ENCODE measurements around the gene RANBP3L.

- RRBS, result no CpG with 5 or more reads among the region's 12 CpGs
These were observed 16.8 kb downstream of the GOLPH3 start for GRCh38 chr5:32157103-32157998.

- RRBS, result 1% methylated on average over 9 of the region's 37 CpGs
These were observed 826 bp downstream of the GOLPH3 start for GRCh38 chr5:32173206-32173779.

- RRBS, result no CpG with 5 or more reads among the region's 8 CpGs
These were observed 32.8 kb upstream of the GOLPH3 start for GRCh38 chr5:32206885-32207376.

DNA sequence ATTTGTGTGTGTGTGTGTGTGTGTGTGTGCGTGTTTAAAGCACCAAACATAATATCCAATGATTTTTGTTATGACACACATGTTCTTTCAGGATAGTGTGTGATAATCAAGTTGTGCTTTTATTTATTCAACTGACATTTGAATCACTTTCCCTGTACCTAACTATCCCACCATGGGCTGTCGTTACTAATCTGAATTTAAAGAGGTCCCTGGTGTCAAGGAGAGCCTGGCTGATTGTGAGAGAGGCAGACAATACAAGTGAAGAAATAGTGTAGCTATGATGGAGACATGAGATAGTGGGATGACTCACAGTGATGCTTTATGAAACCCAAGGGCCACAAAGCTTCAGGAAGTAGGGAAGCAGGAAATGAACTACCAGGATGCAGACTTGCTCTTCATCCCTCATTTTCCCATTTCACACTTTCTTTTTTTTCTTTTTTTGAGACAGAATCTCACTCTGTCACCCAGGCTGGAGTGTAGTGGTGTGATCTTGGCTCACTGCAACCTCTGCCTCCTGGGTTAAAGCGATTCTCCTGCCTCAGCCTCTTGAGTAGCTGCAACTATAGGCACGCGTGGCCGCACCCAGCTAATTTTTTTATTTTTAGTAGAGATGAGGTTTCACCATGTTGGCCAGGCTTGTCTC, 47.9 kb upstream of the SUB1 start:
- RRBS, result no CpG with 5 or more reads among the region's 6 CpGs

DNA sequence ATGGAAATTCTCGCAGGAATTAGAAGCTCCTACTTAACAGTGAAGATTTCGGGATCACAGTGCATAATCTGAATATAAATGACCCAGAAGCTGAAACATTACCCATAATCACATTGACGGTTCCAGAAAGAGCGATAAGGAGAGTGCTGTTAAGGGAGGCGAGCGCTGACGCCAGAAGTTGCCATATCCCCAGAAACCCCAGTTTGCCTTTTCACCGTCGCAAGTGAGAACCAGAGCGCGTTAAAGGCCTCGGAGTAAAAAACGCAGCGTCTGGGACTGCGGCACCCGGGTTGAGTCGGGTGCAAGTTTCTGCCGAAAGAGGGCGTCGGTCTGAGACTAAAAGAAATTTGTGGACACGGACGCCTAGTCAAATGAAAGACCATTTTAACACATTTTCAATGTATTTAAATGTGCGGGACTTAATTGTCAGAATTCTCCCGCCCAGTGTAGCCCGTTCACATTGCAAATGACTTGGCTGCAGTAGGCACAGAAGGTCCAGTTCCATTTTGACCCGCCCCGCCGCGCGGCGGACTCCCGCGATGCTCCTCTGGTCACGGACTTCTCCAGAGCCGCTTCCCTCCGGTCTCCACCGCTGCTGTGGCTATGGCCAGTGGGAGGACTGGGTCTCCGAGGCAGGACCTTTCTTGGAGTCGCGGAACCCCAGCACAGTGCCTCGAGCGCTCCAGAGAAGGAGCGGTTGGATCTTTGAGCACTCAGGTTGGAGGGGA, 1.4 kb upstream of the NPR3 start:
- RRBS, result no CpG with 5 or more reads among the region's 43 CpGs

- RRBS, result no CpG with 5 or more reads among the region's 29 CpGs
These were observed 1.7 kb downstream of the NPR3 start for GRCh38 chr5:32712727-32713288.

GRCh38 chr5:33230459-33231199, 210.1 kb upstream of the TARS1 start:
- RRBS, result no CpG with 5 or more reads among the region's 15 CpGs

GRCh38 chr5:33441505-33441951, 763 bp downstream of the TARS1 start:
- RRBS, result no CpG with 5 or more reads among the region's 10 CpGs

GRCh38 chr5:34167301-34167985, 124.4 kb upstream of the C1QTNF3 start:
- RRBS, result no CpG with 5 or more reads among the region's 5 CpGs

DNA sequence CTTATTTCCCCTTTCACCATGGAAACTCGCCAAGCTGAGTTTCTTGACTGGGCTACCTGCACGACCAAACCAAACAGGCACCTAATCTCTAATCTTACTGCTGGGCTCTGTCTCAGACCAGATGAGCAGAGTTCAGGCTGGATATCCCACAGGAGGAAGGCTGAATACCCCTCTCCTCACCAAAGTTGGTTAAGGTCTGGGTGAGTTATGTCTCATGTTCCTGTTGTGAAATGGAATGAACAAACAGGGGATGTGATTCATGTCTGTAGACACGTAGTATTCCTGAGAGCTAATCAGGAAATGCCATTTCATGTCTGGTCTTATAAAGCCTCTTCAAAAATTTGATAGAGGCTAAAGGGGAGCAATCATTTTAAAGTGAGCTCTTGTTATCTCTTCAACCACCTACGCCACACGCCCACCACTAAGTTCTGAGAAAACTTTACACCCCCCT, 70.0 kb upstream of the RAI14 start:
- RRBS, result no CpG with 5 or more reads among the region's 5 CpGs

GRCh38 chr5:34709727-34710418, 53.7 kb downstream of the RAI14 start:
- RRBS, result no CpG with 5 or more reads among the region's 7 CpGs

GRCh38 chr5:34717278-34718150, 61.4 kb downstream of the RAI14 start:
- RRBS, result no CpG with 5 or more reads among the region's 8 CpGs

DNA sequence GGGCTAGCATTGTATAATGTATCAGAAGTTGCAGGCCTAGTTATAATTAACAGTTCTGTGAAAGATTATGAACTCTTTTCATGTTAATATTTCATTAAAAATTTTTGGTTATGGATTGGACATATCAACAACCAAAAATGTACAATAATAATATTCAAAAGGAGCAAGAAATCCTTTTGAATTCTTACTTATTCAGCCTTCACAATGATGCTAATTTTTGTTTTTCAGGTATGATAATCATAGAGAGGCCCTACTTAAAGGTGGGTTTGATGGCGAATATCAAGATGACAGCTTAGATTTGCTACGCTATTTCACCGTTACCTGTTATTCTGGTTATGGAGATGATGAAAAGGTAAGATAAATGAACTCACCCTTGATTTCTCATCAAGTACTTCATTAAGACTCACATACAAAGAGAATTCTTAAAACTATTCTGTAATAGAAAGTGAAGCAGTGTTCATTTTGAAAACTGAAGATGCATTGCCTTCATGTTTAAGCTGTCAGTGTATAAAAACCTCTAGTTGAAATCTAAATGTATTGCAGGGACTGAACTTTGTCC, 6.2 kb downstream of the DNAJC21 start:
- RRBS, result no CpG with 5 or more reads among the region's 3 CpGs

- RRBS, result no CpG with 5 or more reads among the region's 10 CpGs
These were observed 15.3 kb downstream of the DNAJC21 start for GRCh38 chr5:34944620-34945169.

- RRBS, result no CpG with 5 or more reads among the region's 3 CpGs
These were observed 467 bp upstream of the PRLR start for GRCh38 chr5:35230759-35231149.

DNA sequence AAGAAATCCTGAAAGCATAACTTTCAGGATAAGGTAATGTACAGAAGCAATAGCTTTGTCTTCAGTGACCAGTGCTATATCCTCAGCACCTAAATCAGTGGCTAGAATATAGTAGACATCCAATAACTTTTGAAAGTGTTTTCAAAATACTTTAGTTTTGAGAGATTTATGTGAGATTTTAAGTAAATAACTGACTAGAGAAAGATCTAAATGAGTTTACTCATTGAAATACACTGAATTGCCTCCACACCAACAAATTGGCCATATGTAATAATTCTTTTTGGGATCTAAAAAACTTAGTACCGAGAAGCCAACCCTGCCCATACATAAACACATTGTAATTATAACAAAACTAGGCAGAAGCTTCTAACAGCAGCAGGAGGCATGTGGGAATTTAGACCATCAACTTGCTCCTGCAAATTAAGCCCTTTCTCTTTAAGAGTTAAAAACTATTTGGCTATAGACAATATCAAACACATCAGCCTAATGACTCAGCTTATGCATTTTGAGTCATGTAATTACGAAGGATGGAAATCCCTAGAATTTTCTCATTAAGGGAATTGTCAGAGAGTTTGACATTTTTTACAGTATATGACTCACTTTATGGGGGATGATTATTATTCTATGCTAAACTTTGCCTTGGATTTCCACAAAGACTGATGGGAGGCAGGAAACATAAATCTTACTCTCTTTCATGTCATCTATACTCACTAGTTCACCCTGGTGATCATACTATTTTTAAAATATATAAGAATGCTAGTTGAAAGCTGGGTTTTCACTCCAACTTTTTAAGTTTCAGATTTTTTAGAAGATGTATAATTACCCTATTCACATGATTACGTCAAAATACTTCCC, 976 bp downstream of the IL7R start:
- RRBS, result no CpG with 5 or more reads among the region's 3 CpGs

GRCh38 chr5:35858713-35859953, 2.4 kb downstream of the IL7R start:
- RRBS, result no CpG with 5 or more reads among the region's 7 CpGs

GRCh38 chr5:36301668-36302705, at the start of gene RANBP3L:
RANBP3L (minus strand) TSS chr5:36301902.
- RRBS, result no CpG with 5 or more reads among the region's 6 CpGs

DNA sequence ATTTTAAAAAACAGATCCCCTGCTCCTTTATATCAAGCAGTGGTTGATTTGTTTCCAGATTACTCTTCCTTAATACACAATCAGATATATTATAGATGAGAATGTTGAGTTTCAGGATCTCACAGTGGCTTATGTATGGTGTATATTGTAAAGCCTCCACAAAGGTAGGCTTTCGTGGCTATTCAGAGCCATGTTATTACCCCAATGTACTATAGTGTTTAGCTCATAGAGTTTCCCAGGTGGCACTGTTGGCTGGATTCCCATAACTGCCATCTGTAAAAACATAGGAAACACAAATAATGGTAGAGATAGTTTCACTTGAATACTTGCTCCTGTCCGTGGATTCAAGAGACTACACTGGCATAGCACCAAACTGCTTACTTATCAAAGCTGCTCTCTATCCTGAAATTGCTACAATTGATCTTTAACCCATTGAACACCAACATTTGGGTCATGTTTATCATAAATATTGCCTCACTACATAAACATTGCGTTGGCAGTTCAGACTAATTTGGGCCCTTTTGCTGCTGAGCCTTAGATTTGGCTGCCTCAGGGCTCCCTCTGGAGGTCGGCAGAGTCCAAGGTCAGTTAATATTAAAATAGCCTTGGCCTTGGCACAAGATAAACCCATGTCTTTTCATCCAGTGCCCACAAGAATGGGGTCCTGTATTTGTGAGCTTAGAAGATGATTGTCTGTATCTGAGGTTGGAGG, 3.8 kb upstream of the RANBP3L start:
- RRBS, result no CpG with 5 or more reads among the region's 4 CpGs

- RRBS, result no CpG with 5 or more reads among the region's 6 CpGs
These were observed 468 bp upstream of the SLC1A3 start for GRCh38 chr5:36606017-36606258.

Data from hTERT-HM (cell line).